SK-N-DZ (cell line): ENCODE results near the genes POMT1, PRRT1B and SPACA9.

RAMPAGE:
- cytosol, long total RNA: no peak
- nucleus, long total RNA: no peak
These were observed 38.1 kb upstream of the POMT1 start for GRCh38 chr9:131464291-131465397.

DNA sequence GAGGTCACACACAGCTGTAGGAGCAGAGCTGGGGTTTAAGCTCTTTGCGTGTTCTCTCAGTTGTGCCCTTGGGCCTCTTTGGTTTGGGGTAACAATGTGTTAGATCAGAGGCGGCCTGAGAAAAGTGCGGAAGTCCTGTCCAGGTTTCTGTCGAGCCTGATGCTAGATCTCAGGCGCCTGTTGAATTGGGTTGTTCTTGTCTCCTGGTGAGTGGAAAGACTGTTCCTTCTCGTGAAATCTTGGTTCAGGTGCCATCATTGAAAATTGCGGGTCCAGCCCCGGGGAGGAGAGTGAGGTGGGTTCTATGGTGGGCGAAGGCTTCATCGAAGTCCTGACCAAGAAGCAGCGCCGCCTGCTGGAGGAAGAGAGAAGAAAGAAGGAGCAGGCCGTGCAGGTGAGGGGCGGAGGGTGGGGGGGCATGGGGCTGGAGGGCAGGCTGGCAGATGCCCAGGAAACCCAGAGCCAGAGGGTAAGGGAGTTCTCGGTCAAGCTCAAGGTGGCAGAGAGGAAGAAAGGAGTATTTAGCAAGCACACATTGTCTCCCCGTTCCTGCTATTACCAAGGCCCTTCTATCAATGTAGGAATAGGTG is 24.4 kb upstream of the POMT1 start:
RAMPAGE:
- cytosol, long total RNA: no peak
- nucleus, long total RNA: no peak

DNA sequence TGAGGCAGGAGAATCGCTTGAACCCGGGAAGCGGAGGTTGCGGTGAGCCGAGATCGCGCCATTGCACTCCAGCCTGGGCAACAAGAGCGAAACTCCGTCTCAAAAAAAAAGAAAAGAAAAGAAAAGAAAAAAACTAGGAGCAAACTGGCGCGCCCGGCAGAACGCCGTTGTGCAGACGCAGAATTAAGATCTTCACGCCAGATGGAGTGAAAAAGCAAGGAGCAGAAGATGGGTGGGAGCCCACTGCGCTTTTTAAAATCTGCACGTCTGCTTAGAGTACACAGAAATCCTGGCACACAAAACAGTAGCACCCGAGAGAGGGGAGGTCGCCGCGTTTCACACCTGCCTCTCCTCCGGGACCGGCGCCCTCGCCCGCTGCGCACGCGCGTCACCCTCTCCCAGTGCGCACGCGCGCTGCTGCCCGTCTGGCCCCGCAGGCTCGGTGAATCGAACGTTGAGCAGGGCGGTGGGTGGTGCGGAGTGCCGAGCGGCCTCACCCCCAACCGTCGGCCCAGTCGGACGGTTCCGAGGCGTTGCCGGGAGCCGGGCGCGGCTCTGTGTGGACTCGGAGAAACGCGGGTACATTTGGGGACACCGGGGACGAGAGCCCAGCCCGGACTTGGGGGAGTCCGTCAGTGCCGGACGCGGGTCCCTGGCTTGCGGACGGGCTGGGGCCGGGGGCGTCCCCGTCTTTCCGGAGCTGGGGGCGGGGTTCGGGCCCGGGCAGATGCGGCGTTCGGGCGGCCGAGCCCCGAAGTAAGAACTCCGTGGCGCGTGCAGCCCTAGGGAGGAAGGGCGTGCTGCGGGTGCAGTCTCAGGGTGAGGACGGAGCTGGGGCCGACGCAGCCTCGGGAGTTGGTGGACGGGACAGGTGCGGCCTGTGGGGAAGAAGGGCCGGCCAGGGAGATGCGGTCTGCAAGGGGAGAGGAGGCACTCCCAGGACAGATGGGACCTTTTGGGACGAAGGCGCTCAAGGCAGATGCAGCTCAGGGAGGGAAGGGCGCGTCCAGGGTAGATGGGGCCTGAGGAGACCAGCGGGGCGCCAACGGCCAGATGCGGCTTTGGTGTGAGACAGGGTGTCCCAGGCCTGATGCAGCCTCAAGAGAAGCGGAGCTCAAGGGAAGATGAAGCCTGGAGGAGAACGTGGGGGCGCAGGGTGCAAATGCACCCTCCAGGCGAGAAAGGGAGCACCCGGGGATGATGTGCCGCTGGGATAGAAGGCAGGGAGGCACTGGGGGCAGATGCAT is at the start of gene POMT1:
TSS of gene POMT1 (plus strand) at position 424 of the 1,247 bp plus-strand sequence.
RAMPAGE:
- cytosol, long total RNA: start-site peak on the plus strand centred at position 465 of the sequence, 63 bp wide, 186 and 106 reads in 2 replicates
- nucleus, long total RNA: no peak

RAMPAGE:
- cytosol, long total RNA: no peak
- nucleus, long total RNA: no peak
These were observed 8.9 kb downstream of the UCK1 start for GRCh38 chr9:131522000-131522708.

DNA sequence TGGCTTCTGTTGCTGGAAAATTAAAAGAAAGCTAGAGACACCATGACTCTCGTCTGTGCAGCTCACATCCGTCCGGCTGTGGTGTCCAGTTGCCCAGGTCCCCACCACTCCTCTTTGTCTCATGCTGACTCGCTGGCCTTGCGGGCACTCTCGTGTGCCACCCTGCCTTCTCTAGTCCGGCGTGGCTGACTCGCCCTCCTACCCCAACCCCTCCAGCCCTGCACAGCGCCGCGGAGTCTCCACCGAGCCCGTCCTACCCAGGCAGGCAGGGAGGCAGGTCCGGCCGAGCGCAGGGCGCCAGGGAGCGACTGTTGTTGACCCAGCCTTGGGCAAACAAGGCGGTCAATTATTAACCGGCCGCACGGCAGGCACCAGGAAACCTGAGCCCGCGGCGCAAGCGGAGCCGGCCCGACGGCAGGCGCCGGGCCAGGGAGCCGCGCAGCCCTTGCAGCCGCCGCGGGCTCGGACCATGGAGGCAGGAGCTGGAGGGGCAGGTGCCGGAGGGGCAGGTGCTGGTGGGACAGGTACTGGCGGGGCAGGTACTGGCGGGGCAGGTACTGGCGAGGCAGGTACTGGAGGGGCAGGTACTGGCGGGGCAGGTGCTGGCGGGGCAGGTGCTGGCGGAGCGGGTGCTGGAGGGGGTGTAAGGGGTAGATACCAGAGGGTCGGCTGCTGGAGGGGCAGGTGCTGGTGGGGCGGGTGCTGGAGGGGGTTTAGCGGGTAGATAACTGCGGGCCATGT is at the start of gene PRRT1B:
TSS of gene PRRT1B (plus strand) at position 377 of the 741 bp plus-strand sequence.
RAMPAGE:
- cytosol, long total RNA: no peak
- nucleus, long total RNA: no peak

DNA sequence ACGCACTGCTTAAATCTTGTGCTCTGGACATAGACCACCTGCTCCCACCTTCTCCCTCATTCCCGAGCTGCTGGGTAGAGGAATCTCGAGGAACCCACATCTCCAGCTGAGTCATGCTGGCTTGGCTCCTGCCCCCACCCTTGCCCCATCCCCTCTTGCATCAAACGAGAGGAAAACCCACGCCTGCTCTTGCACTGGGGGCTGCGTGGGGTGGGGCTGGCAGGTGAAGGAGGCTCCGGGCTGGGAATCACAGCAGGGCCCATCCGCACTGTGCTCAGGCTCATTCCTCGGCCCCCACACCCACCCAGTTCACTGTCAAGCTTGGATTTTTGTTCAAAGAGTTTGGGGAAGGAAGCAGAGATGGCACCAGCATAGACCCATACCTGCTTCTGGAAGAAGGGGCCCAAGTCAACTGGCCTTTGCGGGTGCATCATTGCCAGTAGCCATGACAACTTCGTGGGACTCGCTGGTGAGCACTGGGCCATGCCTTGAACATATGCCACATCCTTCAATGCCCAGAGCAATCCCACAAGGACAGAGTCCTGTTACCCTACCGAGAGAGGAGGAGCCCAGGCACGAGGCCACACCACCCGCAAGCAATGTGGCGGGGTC is 48.3 kb downstream of the PRRT1B start:
RAMPAGE:
- cytosol, long total RNA: no peak
- nucleus, long total RNA: no peak

RAMPAGE:
- cytosol, long total RNA: no peak
- nucleus, long total RNA: no peak
These were observed 94.8 kb downstream of the RAPGEF1 start for GRCh38 chr9:131644875-131645701.

DNA sequence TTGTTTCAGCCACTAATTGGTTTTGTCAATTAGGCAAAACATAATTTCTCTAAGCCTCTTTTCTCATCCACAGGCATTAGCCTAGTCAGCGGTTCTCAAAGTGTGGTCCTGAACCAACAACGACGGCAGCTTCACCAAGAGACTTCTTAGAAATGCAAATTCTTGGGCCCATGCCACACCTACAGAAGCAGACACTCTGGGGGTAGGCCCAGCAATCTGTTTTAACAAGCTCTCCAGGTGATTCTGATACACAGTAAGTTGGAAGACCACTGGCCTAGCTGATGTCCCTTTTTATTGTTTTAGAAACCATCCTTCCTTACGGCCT is 63.2 kb downstream of the RAPGEF1 start:
RAMPAGE:
- cytosol, long total RNA: no peak
- nucleus, long total RNA: no peak

DNA sequence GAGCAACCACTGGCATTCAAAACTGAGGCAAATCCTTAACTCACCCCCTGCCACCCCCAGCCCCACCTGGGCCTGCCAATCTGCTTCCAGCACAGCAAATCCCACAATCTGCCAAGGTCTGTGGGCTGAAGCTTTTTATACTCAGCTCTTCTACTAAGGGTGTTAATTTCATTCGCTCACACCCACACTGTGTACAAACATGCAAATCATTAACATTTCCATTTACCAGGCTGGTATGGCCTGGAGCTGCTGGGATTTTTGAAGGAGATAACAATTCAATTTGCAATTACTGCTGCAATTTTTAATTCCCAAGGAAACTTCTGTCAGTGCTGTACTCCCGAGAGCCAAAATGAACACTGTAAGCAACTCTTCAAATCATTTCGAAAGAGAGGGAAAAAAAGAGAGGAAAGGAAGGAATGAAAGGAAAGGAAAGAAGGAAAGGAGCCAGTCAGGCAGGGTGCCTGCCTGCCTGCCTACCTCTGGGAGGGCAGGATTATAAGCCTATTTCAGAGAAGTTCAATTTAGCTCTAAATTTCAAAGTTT is 35.5 kb downstream of the RAPGEF1 start:
RAMPAGE:
- cytosol, long total RNA: no peak
- nucleus, long total RNA: no peak

GRCh38 chr9:131707044-131707361 is 32.9 kb downstream of the RAPGEF1 start:
RAMPAGE:
- cytosol, long total RNA: no peak
- nucleus, long total RNA: no peak

DNA sequence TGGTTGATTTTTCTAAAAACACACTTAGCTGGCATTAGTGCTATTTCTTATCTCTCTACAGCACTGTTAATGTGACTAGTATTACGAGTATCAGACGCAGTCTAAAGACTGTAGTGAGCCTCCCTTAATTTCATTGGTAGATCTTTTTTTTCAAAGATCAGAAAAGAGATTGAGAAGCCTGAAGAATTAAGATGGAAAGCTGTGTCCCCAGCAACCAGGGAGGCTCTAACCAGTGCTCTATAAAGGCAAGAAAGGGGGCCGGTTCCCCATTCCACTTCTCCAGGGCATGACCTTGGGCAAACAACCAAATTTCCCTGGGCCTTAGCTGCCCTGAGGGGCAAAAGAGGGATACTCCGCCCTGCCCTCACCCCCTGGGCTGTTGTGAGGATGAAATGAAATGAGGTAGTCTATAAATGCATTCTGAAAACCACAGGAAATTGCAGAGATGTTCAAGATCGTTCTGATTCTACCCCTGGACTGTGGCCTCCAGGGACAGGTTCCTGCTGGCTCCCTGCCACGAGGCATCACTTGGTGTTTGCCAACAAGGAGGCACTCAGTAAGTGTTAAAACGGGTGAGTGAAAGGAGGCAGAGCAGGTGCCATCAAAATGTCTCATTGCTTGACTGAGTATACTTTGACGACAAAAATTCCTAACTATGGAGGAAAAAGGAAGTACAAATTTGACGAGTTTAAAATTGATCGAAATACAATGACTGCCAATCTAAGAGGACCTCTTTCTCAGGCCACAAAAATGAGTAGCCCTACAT is 5.7 kb downstream of the RAPGEF1 start:
RAMPAGE:
- cytosol, long total RNA: no peak
- nucleus, long total RNA: no peak

DNA sequence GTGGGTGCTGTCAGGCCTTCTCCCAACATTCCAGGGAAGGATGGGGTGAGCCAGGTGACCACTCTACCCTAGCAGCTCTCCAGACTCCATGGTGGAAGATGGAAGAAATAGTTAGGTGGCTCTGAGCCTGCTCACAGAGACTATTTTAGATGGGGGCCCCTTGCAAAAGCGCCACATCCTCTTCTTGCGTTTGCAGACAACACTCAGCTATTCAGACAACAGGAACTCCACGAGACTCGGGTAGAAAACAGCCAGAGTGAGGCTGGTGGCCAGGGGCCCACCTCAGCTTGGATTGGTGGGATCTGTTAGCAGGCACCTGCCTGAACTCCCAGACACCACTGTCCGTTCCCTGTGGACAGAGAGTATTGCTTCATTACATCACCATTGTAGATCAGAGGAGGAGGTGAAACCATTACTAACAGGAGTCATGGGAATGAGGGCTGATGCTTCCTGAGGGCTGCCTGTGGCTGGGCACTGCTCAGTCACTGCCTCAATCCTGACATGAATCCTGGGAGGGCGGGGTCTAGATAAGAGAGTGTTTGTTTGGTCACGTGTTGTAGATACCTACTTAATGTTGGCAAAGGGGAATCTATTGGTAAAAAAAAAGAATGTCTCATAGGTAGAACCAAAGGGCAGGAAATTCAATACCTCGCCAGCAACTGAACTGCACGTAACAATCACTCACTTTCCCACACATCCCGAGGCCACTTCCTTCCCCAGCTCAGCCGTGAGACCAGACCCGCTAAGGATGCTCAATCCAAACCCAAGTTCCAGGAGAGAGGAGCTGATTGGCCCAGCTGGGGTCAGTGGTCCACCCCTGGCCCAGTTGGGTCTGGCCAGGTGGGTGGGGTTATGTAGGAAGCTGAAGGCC is 4.4 kb upstream of the RAPGEF1 start:
RAMPAGE:
- cytosol, long total RNA: no peak
- nucleus, long total RNA: no peak

RAMPAGE:
- cytosol, long total RNA: no peak
- nucleus, long total RNA: no peak
These were observed 89.9 kb downstream of the MED27 start for GRCh38 chr9:131989714-131990235.

GRCh38 chr9:132345993-132346537 is 8.7 kb downstream of the SETX start:
RAMPAGE:
- cytosol, long total RNA: no peak
- nucleus, long total RNA: no peak

DNA sequence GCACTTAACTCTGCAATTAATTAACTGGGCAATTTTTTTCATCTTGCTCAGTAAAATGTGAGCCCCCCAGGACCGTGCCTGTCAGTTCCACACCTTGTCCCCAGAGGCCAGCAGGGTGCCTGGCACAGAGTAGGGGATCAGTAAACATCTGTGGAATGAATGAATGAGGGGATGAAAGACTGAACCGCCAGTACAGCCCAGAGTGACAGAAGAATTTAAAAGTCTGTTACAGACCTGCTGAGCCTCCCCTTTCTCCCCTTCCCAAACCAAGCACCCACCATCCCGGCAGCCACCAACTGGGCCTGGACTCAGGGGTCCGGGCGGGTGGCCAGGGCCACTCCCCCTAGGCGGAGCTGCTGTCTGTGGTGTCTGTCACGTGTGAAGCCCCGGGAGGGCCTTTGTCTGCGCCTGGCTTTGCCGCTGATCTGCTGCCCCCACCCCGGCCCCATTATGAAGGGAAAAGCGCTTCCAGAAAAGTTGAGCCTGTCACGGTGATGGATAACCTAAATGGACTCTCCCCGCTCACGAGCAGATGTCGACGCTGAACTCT is 36.4 kb upstream of the BARHL1 start:
RAMPAGE:
- cytosol, long total RNA: no peak
- nucleus, long total RNA: no peak

DNA sequence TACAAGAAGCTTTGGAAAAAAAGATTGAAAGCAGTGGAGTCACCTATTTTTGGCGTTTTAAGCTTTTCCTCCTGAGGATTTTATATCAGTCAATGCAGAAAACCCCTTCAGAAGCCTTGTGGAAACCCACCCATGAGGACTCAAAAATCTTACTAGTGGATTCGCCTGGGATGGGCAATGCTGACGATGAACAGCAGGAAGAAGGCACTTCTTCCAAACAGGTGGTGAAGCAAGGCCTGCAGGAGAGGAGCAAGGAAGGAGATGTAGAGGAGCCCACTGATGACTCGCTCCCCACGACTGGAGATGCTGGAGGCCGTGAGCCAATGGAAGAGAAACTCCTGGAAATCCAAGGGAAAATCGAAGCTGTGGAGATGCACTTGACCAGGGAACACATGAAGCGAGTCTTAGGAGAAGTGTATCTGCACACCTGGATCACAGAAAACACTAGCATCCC is 9.1 kb downstream of the GTF3C4 start:
RAMPAGE:
- cytosol, long total RNA: no peak
- nucleus, long total RNA: no peak

RAMPAGE:
- cytosol, long total RNA: no peak
- nucleus, long total RNA: no peak
These were observed 18.6 kb downstream of the GTF3C4 start for GRCh38 chr9:132688672-132689489.

DNA sequence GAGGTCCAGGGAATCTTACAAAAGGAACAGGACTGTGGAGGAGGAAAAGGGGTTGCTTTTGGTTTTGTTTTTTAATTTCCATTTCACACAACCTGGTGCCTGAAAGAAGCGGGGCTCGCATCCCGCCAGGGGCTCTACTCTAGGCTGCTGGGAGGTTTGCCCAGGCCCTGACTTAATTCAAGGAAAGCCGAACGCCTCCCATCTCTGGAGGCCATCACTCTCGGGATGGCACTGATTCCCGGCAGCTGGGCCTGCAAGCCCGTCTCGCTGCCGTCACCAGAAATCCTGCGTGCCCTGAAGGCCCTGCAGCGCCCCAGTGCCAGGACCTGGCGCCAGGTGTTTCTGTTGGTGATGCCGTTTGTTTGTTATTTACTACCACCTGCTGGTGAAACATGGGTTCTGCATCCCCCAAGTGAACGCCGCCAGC is 78.1 kb downstream of the AK8 start:
RAMPAGE:
- cytosol, long total RNA: no peak
- nucleus, long total RNA: no peak

GRCh38 chr9:132856935-132857437 is 21.1 kb downstream of the AK8 start:
RAMPAGE:
- cytosol, long total RNA: no peak
- nucleus, long total RNA: no peak

DNA sequence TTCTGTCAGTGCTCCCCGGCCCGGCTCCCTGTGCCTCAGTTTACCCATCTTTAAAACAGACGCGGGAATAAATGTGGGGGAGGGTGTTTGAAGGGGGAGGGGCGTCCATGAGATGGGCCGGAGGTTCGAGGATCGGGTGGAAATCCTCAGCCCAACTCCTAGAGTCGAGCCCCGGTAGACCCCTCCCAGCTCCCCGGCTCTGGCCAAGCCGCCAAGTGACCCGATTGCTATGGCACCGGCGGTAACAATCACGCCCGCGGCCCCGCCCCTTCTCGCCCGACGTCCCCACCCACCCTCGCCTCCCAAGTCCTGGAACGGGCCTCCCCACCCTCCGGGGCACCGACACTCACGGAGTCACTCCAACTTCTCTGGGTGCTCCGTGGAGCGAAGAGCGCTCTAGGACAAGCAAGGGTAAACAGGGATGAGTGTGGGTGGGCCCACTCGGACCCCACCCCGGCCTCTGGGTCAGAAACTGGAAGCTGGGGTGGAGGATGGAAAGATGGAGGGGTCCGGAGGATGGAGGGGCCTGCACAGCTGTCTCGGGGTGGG is at the start of gene SPACA9:
TSS of gene SPACA9 (plus strand) at position 295 of the 549 bp plus-strand sequence.
RAMPAGE:
- cytosol, long total RNA: no peak
- nucleus, long total RNA: no peak